Measurements from ENCODE around the genes ARL14, PPM1L, SPTSSB and SERPINI1.

- PRO-cap = bidirectional peak, plus-strand start at chr3:159765331, minus-strand start at chr3:159765101
Measured at GRCh38 chr3:159764852-159766131, 459.9 kb upstream of the C3orf80 start.

- PRO-cap = no peak
Measured at GRCh38 chr3:159794879-159795777, 430.1 kb upstream of the C3orf80 start.

GRCh38 chr3:159814145-159814585 lies 411.1 kb upstream of the C3orf80 start:
- PRO-cap = no peak

DNA sequence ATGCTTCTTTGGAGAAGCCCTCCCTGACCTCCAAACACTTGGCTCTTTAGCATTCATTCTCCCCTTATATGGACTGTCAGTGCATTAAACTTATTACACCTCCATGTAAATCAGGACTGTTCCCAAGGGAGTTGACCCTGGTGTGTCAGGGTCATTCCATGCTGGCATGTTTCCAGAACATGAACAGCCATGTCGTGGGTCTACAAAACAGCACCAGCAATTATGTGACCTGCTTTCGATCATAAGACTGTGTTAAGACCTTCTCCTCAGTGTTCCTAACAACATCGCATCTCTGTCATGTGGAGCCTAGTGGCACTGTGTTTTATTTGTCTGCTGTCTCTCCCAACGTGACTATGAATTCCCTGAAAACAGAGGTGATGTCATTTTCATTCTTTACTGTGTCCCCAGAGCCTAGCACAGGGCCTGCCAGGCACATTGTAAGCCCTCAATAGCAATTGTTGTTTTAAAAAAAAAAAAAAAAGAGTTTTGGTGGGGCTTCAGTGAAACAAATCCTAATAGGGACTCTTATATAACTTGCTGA lies 330.9 kb upstream of the C3orf80 start:
- PRO-cap = no peak

DNA sequence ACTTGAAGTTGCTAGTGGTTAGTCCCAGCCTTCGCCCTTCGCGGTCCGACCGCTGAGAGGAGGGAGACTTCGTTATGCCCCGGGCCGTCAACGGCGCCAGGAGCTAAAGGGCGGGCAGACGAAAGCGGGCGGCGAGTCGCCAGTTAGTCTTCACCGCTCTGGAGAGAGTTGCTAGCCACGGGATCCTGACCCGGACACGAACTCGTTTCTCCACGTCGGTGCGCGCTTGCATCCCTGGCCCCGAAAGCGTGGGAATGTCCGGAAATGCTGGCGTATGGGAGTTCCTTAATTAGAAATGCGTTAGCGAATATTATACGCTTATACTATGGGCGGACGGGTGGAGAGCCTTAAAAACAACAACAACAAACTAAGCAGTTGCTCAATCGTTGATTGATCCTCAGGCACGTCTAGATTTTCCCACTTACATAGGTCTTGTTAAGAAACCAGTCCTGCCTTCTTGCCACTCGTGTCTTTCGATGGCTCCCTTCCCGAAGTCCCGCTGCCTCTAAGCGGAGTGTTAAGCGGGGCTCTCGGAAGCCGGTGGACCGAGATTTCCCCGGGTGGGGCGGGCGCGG lies 836 bp downstream of the SMC4 start:
- PRO-cap = no peak

GRCh38 chr3:160449165-160449408 lies 499 bp downstream of the TRIM59 start:
- PRO-cap = no peak

GRCh38 chr3:160676801-160677409 lies at the start of gene ARL14:
TSS of gene ARL14 (plus strand) at chr3:160677160.
- PRO-cap = no peak

DNA sequence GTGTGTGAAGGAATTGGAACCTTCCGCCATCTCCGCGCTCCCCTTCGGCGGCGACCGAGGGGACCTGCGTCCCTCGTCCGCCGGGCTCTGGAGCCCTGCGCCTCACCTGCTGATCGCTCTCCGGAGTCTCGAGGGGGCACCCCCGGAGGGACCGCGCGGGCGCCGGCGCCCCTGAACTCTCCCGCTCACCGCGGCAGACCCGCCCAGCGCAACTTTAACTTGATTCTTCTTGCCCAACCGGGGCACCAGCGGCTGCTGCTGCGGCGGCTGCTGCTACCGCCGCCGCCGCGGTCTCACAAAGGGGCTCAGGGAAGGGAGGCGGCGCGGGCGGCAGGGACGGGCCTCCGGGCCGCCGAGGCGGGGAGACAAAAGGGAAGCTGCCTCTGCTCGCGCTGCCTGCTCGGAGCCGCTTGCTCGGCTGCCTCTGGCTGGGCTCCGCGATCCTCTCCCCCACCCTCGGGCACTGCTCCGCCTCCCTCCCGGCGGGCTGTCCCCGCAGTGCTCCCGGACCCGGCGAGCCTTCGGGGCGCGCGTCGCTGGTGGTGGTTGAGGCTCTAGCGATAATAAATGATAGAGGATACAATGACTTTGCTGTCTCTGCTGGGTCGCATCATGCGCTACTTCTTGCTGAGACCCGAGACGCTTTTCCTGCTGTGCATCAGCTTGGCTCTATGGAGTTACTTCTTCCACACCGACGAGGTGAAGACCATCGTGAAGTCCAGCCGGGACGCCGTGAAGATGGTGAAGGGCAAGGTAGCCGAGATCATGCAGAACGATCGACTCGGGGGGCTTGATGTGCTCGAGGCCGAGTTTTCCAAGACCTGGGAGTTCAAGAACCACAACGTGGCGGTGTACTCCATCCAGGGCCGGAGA lies at the start of gene PPM1L:
Gene PPM1L (plus strand): TSS at position 490 of the 873 bp plus-strand sequence.
- PRO-cap = no peak

DNA sequence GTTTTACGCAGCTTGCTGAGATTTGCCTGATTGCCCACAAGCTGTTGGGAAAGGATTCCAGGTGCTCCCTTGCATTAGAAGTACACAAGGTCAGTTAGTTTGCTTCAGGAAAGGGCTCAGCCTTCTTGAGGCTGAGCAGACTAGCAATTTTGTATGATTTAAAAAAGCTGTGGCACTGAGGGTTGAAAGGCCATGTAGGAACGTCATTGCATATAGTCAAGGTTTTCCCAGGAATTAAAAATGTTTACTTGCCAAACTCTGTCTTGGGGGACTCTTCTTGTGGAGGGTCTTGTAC lies 156.6 kb downstream of the B3GALNT1 start:
- PRO-cap = no peak

GRCh38 chr3:161371437-161372314 lies at the start of gene SPTSSB:
TSS of gene SPTSSB (minus strand) at chr3:161371517.
- PRO-cap = no peak

GRCh38 chr3:165194776-165195663 lies 1.2 kb downstream of the SLITRK3 start:
- PRO-cap = no peak

- PRO-cap = no peak
Measured at GRCh38 chr3:165918562-165918914, 81.3 kb upstream of the BCHE start.

DNA sequence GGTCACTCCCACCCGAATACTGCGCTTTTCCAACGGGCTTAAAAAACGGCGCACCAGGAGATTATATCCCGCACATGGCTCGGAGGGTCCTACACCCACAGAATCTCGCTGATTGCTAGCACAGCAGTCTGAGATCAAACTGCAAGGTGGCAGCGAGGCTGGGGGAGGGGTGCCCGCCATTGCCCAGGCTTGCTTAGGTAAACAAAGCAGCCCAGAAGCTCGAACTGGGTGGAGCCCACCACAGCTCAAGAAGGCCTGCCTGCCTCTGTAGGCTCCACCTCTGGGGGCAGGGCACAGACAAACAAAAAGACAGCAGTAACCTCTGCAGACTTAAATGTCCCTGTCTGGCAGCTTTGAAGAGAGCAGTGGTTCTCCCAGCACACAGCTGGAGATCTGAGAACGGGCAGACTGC lies 104.6 kb downstream of the ZBBX start:
- PRO-cap = no peak

GRCh38 chr3:167735011-167735783 lies at the start of gene SERPINI1:
TSS of gene SERPINI1 (plus strand) at chr3:167735721.
- PRO-cap = unidirectional peak, plus-strand start at chr3:167735723

DNA sequence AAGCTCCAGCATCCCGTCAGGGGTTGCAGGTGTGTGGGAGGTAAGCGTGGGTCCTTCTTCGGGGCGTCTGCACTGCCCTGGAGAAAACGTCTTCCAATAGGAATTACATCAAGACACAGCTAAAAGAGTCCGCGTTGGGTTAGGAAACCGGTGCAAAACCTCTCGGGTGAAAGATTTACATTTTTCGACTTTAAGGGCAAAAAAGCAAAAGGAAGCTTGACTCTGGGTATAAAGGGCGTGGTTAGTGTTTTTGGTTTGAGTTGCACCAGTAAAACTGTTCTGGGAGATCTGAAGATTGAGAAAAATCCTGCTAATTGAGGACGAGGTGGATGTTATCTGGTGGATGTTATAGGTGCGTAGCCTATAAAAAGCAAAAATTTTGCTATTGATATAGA lies 260 bp downstream of the SERPINI1 start:
- PRO-cap = no peak

GRCh38 chr3:168070855-168071629 lies 24.7 kb downstream of the GOLIM4 start:
- PRO-cap = no peak

GRCh38 chr3:169205929-169206441 lies 457.5 kb downstream of the MECOM start:
- PRO-cap = no peak

DNA sequence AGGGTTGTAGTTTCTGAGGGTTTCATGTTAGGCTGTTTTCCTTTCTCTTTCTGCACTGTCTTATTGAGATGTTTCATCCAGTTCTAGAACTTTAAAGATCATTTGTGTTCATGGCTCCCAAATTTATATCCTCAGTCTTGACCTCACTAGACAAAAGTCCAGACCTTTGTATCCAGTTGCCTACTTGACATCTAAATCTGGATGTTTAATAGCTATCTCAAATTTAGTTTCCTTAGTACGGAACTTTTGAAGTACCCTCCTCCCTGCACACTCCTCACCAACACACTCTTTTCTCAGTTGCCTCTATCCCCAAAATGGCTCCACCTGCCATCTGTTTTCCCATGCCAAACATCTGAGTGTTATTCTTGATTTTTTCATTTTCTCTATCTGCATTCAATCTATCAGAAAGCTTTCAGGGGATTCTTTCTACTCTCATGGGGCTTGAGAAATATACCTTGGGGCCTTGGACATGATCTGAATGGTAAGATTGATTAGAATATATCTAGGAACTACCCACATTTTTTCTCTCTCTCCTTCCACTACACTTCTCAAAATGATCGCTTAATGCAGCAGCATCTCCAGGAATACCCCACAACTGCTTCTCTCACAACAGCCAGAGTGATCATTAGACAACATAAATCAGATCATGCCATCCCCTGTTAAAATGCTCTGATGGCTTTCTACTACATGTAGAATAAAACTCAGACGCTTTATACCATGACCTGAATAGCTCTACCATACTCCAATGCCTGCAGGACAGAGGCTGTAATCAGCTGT lies 451.7 kb downstream of the MECOM start:
- PRO-cap = no peak

DNA sequence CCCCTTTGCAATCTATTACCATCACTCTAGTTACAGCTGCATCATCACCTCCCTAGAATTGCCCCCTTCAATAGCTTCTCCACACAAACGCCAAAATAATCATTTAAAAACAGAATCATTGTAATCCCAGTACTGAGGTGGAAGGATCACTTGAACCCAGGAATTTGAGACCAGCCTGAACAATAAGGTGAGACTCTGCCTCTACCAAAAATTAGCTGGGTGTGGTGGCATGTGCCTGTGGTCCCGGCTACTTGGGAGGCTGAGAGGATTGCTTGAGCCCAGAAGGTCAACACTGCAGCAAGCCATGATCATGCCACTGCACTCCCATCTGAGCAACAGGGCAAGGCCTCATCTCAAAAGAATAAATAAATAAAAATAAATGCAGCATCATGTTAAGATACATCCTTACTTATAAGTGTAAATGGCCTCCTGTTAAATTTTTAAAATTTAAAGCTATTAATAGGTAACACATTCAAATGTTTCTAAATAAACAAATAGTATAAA lies 356.2 kb downstream of the MECOM start:
- PRO-cap = no peak

DNA sequence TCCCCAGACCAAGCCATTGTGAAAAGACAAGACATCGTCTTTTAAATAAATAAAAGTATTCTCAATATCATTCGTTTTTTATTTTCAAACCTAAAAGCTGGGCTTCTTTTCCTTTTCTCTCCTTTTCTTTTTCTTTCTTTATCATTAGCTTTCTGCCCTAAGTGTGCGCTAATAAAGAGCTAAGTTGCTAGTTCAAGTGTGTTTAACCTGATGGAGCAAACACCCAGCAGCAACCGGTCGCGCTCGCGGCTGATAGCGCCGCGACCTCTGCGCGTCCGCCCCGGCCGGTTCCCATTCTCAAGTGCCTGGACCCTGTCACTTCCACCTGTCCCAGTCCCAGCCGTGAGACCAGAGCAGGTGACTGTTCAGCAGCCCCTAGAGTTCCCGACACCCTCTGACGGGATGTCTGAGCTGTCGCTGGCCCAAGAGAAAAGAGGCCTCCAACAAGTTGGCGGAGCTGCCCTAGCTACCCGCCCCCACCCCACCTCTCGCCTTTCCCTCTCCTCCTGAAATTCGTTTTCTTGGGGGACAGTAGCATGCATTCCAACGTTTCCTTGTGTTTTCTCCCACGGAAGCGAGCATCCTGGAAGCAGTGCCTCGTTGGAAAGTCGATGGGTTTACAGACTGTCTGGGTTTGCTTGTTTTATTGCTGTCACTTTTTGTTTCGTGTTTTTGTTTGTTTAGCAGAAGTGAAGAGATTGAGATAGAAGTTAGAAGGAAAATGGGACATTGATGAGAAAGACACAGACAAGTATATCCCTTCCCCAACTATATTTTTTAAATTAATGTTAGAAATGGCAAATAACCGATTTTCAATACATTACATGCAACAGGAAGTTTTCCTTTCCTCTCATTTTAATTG lies 3.1 kb upstream of the MECOM start:
- PRO-cap = no peak

All from peritoneum (tissue), 1 donor.